HepG2 (cell line): Measurements from ENCODE around the gene PLIN2.

DNA sequence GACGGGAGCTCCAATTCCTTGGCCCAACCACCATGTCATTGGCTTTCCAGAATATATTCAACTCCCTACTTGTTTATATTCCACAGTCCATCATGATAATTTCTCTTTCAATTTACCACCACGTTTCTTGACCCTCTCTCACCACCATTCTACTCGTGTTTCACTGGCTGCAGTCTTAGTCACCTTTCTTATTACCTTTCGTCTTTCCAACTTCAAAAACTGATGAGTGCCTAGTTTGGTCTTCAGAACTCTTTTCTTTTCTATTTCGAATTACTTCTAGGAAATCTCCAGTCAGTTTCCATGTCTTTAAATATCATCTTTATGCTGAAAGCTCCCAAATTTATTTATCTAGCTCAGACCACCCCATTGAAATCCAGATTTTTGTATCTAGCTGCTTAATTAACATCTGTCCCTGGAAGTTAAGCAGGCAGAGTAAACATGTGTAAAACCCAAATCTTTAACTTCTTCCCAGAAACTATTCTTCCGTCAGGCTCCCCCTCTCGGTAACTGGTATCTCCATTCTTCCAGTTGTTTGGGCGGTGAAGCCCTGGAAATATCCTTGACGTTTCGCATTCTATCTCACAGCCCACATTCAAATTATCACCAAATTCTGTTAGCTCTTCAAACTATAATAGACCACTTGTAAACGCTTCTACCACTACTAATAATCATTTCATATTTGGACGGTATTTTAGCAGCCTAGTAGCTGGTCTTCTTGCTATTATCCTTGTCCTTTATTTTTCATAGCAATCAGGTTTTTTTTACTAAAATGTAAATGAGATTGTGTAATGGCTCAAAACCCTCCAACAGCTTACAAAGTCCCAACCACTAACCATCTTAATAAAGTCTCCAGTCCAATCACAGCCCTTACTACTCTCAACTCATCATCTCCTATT lies 45.4 kb downstream of the ZDHHC21 start:
- RRBS, 2 experiments, result no CpG with 5 or more reads among the region's 12 CpGs
CAGE:
- cytosol, long polyA minus RNA, result no peak
- cytosol, long polyA plus RNA, result no peak
- long polyA plus RNA, result no peak
- nucleus, long polyA minus RNA, result no peak
- nucleus, long polyA plus RNA, result no peak

DNA sequence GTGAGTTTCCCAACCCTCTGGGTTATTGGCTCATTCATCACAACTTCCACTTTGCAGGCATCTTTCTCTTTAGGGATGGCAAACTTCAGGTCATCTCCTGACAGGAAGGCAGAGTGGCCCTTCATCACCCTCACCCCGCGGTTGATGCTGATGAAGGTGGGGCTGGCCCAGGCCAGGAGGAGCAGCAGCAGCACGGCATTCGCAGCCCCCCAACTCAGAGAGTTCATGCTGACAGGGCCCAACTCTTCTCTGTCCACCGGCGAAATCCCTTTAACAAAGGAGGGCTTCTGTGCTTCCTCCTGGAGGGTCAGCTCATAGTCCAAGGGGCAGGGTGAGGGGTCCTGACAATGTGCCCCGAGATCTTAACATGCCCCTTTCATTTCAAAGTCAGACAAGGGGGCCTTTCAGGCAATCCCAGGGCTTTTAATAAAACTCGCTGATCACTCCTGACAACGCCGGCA lies 41.4 kb downstream of the FREM1 start:
- RRBS, 2 experiments, result no CpG with 5 or more reads among the region's 10 CpGs
CAGE:
- cytosol, long polyA minus RNA, result start-site peak on the minus strand centred at position 405 of the sequence, 583 bp wide, 3,402 reads
- cytosol, long polyA plus RNA, result start-site peak on the minus strand centred at position 261 of the sequence, 57 bp wide, 932 and 977 reads in 2 replicates
- long polyA plus RNA, result start-site peak on the minus strand centred at position 300 of the sequence, 570 bp wide, 1,381 and 2,223 reads in 2 replicates
- nucleus, long polyA minus RNA, result start-site peak on the minus strand centred at position 131 of the sequence, 900 bp wide, 2,251 reads
- nucleus, long polyA plus RNA, result start-site peak on the minus strand centred at position 312 of the sequence, 494 bp wide, 3,316 and 4,865 reads in 2 replicates

DNA sequence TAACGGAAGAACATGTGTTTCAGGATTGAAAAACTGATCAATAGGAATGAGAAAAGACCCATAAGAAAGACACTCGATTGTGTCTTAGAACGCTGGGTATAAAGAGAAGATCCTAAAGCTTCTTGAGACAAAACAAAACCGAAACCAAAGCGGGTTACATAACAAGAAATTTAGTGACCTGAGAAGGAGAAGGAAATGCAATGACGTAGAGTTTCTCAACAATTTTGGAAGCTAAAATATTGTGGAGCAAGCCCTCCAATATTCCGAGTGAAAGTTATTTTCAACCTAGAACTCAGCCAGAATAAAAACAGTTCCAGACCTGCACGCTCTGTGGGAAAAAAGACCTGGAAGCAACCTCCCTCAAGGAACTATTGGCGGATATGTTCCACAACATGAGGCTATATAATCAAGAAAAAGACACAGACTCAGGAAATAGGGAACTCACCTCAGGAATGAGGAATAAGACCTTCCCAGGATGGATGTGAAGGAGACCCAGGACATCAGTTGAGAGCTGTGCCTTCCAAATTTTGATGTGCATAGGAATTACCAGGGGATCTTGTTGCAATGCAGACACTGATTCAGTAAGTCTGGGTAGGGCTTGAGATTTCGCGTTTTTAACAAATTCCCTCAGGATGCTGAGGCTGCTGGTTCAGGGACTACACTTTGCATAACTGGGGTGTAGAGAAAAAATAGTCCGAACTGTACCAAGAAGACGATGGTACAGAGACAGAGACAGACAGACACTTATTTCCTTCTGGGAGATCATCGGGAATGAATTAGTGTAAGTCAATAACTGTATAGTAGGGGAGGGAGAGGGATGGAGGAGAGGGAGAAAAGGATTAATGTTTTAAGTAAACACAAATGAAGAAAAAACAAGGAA lies 82.1 kb upstream of the FREM1 start:
- RRBS, 2 experiments, result no CpG with 5 or more reads among the region's 14 CpGs
CAGE:
- cytosol, long polyA minus RNA, result no peak
- cytosol, long polyA plus RNA, result no peak
- long polyA plus RNA, result no peak
- nucleus, long polyA minus RNA, result no peak
- nucleus, long polyA plus RNA, result no peak

DNA sequence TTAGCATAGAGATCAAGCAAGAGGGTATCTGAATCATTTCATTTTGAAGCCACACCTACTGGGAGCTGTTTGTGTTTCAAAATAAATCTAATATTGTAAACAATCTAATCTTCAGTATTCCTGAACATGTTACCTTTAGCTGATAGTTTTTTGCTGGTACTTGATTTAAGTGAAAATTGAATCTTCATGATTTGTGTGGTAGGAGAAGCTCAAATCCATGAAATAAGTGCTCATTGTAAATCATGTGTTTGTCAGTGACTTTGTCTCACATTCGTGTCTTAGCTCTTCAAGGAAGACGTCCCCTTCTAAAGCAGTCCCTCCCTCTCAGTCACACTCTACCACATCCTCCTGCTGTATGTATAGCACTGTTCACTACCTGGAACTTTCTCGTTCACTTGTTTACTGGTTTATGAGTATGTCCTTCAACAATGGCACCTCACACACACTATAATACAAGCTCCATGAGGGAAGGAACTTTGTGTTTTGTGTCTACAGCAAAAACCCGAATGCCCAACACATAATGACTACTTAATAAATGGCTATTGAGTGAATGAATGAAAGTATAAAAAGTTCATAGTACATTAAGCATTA lies 3.4 kb upstream of the TTC39B start:
- RRBS, 2 experiments, result no CpG with 5 or more reads among the region's 4 CpGs
CAGE:
- cytosol, long polyA minus RNA, result no peak
- cytosol, long polyA plus RNA, result no peak
- long polyA plus RNA, result no peak
- nucleus, long polyA minus RNA, result no peak
- nucleus, long polyA plus RNA, result no peak

- RRBS, 2 experiments, result no CpG with 5 or more reads among the region's 11 CpGs
CAGE:
- cytosol, long polyA minus RNA, result no peak
- cytosol, long polyA plus RNA, result no peak
- long polyA plus RNA, result no peak
- nucleus, long polyA minus RNA, result no peak
- nucleus, long polyA plus RNA, result no peak
These were observed 594.3 kb downstream of the BNC2 start for GRCh38 chr9:16276059-16276624.

- RRBS, 2 experiments, result no CpG with 5 or more reads among the region's 4 CpGs
CAGE:
- cytosol, long polyA minus RNA, result no peak
- cytosol, long polyA plus RNA, result no peak
- long polyA plus RNA, result no peak
- nucleus, long polyA minus RNA, result no peak
- nucleus, long polyA plus RNA, result no peak
These were observed 456.1 kb downstream of the BNC2 start for GRCh38 chr9:16414299-16414919.

DNA sequence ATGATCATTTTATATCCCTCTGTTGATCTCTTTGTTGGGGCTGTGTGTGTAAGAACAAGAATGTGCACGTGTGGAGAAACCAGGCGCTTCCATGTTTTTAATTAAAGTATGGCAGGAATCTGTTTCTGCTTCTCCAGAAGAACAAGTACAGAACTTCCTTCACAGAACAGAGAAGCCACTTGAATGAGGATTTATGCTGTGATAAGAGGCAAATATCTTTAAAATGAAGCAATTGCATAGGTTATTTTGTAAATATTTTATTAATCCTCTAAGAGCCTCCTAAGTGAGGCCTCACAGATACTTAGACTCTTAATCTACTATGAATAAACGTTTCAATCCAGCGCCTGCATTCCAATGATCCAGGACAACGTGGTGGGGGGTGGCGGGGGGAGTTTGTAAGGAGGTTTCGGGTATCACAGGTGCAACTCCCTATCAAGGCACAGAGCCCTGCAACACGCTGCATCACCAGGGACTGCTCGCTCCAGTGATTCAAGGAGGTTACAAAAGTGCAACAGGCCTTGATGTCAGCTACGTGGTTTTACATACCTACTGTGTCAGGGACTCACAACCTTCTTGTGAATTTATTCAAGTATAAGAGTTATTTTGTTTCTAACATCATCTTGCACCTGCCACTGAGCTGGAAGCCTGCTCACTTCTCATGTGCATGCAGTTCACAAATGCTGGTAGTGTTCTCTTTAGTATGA lies 409.1 kb downstream of the BNC2 start:
- RRBS, 2 experiments, result no CpG with 5 or more reads among the region's 10 CpGs
CAGE:
- cytosol, long polyA minus RNA, result no peak
- cytosol, long polyA plus RNA, result no peak
- long polyA plus RNA, result no peak
- nucleus, long polyA minus RNA, result no peak
- nucleus, long polyA plus RNA, result no peak

DNA sequence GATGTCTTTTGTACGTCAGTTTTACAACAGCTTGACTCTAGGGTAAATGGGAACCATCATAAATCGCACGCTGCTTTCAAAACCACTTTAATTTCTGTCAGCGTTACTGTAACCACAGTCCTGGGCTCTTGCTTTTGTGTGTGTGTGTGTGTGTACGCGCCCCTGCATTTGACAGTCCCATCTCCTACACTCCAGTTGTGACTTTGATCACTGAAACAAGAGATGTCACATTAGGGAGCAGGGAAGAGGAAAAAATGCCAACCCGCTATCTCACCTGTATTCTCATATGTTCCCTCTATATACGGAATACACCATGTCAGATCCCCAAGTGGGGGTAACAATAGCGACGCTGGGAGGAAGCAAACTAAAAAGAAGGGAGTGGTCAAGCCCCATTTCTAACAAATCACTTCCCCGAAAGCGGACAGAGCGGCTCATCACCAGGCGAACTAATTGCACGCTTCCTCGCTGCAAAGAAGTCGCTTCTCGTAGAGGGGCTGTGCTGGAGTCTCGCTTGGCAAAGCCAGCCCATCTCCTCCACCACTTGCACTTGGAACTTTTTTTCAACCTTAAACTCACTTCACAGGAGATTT lies 1.1 kb downstream of the BNC2 start:
- RRBS, 2 experiments, result no CpG with 5 or more reads among the region's 19 CpGs
CAGE:
- cytosol, long polyA minus RNA, result no peak
- cytosol, long polyA plus RNA, result no peak
- long polyA plus RNA, result no peak
- nucleus, long polyA minus RNA, result no peak
- nucleus, long polyA plus RNA, result no peak

DNA sequence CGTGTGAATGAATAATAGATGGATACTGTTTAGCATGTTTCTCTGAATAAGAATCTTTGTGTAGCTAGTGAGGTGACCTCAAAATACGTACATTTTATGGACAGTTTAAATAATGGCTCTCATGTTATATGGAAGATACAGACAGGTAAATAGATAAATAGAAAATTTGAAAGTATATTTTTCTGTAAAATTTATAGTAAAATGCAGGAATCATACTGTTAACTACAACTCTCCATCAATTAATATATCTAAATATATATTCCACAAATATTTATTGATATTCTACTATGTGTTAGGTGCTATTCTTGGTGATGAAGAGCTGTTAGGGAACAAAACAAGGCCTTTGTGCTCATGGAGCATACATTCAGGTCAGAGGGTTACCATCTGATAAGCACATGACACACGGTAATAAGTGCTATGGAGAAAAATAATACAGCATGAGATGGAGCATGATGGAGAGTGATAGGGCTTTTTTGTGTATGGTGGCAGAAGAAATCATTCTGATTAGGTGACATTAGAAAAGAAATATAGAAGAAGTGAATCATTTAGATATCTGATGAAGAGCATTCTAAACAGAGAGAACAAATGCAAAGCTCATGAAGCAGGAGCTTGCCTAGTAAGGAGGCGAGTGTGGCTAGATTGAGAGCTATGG lies 182.5 kb downstream of the CNTLN start:
- RRBS, 2 experiments, result no CpG with 5 or more reads among the region's 4 CpGs
CAGE:
- cytosol, long polyA minus RNA, result no peak
- cytosol, long polyA plus RNA, result no peak
- long polyA plus RNA, result no peak
- nucleus, long polyA minus RNA, result no peak
- nucleus, long polyA plus RNA, result no peak

DNA sequence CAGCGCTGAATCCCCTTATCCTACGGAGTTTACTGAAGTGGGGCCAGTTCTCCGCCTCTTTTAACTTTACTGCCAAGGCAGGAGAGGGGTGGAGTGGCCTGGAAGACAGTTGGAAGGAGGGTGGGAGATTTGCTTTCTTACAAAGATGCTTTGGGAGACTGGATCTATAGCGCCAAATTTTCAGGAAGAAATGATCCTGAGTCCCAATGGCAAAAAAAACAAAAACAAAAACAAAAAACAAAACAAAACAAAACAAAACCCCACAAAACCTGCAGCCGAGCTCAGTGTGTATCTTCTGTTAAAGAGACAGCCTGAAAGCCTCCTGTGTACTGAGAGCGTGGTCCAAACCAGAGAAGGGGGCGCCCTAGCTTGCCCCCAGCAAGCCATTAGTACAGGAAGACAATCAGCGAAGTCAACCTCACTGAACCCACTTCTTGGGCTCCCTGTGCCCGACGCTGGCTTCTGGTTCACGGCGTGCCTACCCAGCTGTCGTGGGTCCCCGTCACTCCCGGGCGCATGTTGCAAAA lies 326.7 kb downstream of the SH3GL2 start:
- RRBS, 2 experiments, result no CpG with 5 or more reads among the region's 16 CpGs
CAGE:
- cytosol, long polyA minus RNA, result no peak
- cytosol, long polyA plus RNA, result no peak
- long polyA plus RNA, result no peak
- nucleus, long polyA minus RNA, result no peak
- nucleus, long polyA plus RNA, result no peak

DNA sequence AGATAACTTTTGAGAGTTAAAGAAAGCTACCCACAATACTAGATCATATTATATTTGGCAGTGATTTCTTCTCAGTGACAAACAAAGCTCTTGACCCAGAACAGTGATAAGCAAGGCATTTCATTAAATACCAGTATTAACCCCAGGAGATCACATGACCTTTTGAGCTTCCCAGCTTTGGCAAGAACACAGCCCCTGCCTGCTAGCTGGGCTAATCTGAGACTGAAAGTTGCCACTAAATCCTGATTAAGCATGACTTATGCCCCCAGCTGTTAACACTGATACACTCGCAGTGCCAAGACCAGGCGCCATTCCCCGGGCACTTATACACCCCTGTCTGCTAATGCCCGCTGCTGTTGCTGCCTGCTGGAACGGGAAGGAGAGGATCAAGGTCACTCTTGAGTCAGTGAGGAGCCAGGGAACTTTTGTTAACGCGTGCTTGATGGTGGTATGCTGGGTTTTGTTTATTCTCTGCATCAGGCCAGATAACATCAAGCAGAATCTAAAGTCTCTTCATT lies 36.3 kb upstream of the ADAMTSL1 start:
- RRBS, 2 experiments, result no CpG with 5 or more reads among the region's 7 CpGs
CAGE:
- cytosol, long polyA minus RNA, result no peak
- cytosol, long polyA plus RNA, result no peak
- long polyA plus RNA, result no peak
- nucleus, long polyA minus RNA, result no peak
- nucleus, long polyA plus RNA, result no peak

- RRBS, 2 experiments, result no CpG with 5 or more reads among the region's 4 CpGs
CAGE:
- cytosol, long polyA minus RNA, result no peak
- cytosol, long polyA plus RNA, result no peak
- long polyA plus RNA, result no peak
- nucleus, long polyA minus RNA, result no peak
- nucleus, long polyA plus RNA, result no peak
These were observed 137.0 kb downstream of the ADAMTSL1 start for GRCh38 chr9:18610691-18611534.

GRCh38 chr9:19124567-19125321 lies 2.5 kb downstream of the PLIN2 start:
- RRBS, 2 experiments, result no CpG with 5 or more reads among the region's 4 CpGs
CAGE:
- cytosol, long polyA minus RNA, result no peak
- cytosol, long polyA plus RNA, result no peak
- long polyA plus RNA, result no peak
- nucleus, long polyA minus RNA, result no peak
- nucleus, long polyA plus RNA, result no peak

DNA sequence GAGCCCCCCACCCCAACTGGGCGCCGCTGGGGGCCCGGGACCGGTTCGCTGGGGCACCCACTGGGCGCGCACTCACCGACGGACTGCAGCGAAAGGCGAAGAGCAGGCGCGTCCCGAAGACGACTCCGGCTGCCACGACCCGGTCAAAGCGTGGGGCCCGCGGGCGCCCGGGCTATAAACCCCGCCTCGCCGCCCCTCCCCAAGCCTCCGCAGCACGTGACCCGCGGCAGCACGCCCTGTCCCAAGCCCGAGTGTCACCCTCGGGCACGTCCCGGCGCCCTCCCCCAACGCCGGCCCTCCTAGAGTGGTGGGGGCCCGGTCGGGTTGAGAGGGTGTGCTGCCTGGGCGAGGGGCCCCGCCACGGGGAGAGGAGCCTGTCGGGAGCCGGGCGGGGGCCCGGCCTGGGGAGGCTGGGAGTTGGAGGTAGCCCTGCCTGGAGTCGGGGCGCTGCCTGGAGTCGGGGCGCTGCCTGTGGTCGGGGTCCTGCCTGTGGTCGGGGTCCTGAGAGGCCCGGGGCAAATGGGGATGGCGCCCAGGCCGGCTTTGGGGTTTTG lies at the start of gene PLIN2:
TSS of gene PLIN2 (minus strand) at position 150 of the 554 bp plus-strand sequence.
- RRBS, 2 experiments, result 2% methylated on average over 28 of the region's 56 CpGs
CAGE:
- cytosol, long polyA minus RNA, result start-site peak on the minus strand centred at position 137 of the sequence, 33 bp wide, 30 reads
- cytosol, long polyA plus RNA, result start-site peak on the minus strand centred at position 131 of the sequence, 35 bp wide, 398 and 565 reads in 2 replicates
- long polyA plus RNA, result start-site peak on the minus strand centred at position 116 of the sequence, 65 bp wide, 1,711 and 1,791 reads in 2 replicates
- nucleus, long polyA minus RNA, result no peak
- nucleus, long polyA plus RNA, result no peak

DNA sequence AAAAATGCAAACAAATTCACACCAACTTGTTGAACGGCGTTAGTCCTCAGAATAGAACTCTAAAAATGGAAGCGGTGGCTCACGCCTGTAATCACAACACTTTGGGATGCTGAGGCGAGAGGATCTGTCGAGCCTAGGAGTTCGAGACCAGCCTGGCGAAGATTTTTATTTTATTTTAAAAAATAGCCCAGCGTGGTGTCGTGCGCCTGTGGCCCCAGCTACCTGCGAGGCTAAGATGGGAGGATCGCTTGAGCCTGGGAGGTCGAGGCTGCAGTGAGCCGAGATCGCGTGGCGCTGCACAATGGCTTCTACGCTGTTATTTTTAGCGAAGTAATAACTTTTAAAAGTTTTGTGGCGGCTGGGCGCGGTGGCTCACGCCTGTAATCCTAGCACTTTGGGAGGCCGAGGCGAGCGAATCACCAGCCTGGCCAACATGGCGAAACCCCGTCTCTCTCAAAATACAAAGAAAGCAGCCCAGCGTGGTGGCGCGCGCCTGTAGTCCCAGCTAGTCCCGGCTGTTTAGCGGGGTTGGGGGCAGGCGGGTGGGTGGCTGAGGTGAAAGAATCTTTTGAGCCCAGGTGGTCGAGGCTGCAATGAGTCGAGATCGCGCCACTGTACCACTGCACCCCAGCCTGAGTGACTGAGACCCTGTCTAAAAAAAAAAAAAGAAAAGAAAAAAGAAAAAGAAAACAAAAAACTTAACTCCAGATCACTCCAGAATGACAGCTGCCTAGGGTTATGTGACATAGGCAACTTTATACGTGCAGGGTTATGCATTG lies 794 bp upstream of the PLIN2 start:
- RRBS, 2 experiments, result no CpG with 5 or more reads among the region's 41 CpGs
CAGE:
- cytosol, long polyA minus RNA, result no peak
- cytosol, long polyA plus RNA, result no peak
- long polyA plus RNA, result no peak
- nucleus, long polyA minus RNA, result no peak
- nucleus, long polyA plus RNA, result no peak

DNA sequence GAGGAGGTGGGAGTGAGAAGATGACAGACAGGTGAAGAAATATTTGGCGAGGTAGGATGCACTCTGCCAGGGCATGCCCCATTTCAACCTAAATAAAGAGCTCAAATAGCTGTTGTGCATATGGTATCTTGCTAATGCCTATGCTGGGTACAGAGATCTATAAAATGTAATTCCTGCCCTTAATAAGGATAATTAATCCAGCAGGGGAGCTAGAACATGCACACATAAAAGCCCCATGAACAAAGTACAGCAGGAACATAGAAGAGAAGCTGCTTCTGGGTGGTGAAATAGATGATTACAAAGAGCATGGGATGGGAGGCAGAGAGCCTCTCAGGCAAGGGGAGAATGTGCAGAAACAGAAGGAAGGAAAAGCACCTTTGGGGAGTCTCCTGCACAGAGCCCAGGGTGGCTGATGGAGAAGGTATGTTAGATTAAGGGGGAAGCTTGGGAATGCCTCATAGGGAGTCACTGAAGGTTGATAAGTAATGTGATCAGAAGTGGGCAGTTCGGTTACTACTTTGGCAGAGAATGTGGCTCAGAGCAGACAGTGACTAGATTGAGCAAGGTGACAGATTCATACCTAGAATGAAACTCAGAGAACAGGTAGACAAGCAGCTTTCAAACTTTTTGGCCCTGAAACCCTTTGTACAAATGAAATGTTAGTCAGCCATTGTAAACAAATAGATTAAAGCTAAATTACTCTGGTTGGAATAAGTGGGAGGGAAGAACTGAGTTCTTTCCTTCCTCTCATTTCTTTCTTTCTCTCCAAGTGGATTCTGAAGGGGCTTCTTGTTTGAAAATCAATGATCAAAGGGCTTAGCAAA lies 28.2 kb upstream of the PLIN2 start:
- RRBS, 2 experiments, result no CpG with 5 or more reads among the region's 2 CpGs
CAGE:
- cytosol, long polyA minus RNA, result no peak
- cytosol, long polyA plus RNA, result no peak
- long polyA plus RNA, result no peak
- nucleus, long polyA minus RNA, result no peak
- nucleus, long polyA plus RNA, result no peak

GRCh38 chr9:19166427-19166841 lies 39.1 kb upstream of the PLIN2 start:
- RRBS, 2 experiments, result no CpG with 5 or more reads among the region's 13 CpGs
CAGE:
- cytosol, long polyA minus RNA, result no peak
- cytosol, long polyA plus RNA, result no peak
- long polyA plus RNA, result no peak
- nucleus, long polyA minus RNA, result no peak
- nucleus, long polyA plus RNA, result no peak

DNA sequence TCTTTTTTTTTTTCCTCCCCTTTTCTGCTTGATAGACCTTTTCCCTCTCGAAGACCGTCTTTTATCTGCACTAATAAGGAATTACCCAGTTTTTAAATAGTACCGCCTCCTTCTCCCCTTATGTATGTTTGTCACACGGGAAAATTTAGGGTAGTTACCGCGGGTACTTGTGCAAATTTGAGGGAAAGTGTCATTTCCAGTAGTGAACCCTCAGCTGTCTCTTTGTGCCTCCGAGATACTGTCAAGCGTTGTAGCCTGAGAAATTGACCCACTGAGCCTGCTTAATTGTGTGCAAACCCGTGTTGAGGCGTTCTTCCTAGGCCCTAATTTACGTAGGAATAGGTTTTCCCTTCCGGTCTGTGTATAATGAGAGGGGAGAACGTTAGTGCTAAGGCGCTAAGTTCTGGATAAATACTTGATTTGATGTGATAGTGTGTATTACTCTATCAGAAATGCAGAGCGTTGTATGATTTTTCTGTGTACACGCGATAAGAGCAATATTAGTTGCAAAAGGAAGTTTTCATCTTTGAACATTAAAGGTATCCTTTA lies 1.1 kb downstream of the DENND4C start:
- RRBS, 2 experiments, result no CpG with 5 or more reads among the region's 17 CpGs
CAGE:
- cytosol, long polyA minus RNA, result no peak
- cytosol, long polyA plus RNA, result no peak
- long polyA plus RNA, result no peak
- nucleus, long polyA minus RNA, result no peak
- nucleus, long polyA plus RNA, result no peak

- RRBS, 2 experiments, result no CpG with 5 or more reads among the region's 3 CpGs
CAGE:
- cytosol, long polyA minus RNA, result no peak
- cytosol, long polyA plus RNA, result no peak
- long polyA plus RNA, result no peak
- nucleus, long polyA minus RNA, result no peak
- nucleus, long polyA plus RNA, result no peak
These were observed 37.1 kb downstream of the RPS6 start for GRCh38 chr9:19342912-19343340.

- RRBS, 2 experiments, result no CpG with 5 or more reads among the region's 10 CpGs
CAGE:
- cytosol, long polyA minus RNA, result no peak
- cytosol, long polyA plus RNA, result no peak
- long polyA plus RNA, result no peak
- nucleus, long polyA minus RNA, result no peak
- nucleus, long polyA plus RNA, result no peak
These were observed 3.5 kb downstream of the RPS6 start for GRCh38 chr9:19376376-19377160.